GM19240 (cell line): ENCODE results near the genes CAPS2 and GLIPR1L2.

- RRBS: no CpG with 5 or more reads among the region's 5 CpGs
Measured at GRCh38 chr12:71651981-71653239, 11.2 kb downstream of the ZFC3H1 start.

DNA sequence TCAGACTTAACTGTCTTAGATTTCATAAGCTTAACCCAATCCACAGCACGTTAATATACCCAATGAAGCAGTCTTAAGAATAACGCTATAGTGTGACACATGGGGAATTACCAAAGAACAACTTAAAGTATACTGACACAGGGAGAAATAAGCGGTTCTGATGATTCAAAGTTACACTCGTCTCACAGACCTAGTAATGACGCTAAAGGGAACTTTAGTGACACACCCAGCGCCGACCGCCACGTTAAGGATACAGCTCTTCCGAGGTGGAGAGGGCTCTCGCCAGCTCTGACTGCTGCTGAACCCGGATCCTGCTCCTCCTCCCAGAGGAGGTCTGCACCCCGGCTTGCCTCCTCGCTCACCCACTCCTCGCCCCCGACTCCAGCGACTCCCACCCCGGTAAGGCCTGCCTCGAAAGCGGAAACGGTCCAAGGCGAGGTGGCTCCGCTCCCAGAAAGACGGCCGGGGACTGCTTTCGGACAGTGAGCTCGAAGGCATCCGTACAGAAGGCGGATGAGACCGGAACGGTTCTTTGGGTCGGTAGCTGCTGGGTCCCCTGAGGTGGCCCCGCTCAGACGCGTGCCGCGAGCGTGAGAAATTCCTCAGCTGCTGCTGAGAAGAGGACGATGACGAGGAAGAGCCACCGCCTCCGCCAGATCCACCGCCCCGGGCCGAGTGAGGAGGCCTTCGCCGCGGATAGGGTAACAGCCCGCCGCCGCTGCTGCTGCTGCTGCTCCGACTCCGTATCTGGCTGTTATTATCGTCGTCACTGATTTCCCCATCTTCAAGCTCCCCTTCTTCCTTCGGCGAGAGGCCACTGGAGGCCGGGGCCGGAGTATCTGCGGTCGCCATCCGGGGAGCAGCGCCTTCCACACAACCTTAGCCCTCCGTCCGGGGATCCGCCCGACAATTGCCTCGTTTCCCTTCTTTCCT lies 623 bp downstream of the ZFC3H1 start:
- RRBS: 2% methylated on average over 21 of the region's 68 CpGs

GRCh38 chr12:72272948-72273281 lies 745 bp downstream of the TRHDE start:
- RRBS: 14% methylated on average over 13 of the region's 37 CpGs

DNA sequence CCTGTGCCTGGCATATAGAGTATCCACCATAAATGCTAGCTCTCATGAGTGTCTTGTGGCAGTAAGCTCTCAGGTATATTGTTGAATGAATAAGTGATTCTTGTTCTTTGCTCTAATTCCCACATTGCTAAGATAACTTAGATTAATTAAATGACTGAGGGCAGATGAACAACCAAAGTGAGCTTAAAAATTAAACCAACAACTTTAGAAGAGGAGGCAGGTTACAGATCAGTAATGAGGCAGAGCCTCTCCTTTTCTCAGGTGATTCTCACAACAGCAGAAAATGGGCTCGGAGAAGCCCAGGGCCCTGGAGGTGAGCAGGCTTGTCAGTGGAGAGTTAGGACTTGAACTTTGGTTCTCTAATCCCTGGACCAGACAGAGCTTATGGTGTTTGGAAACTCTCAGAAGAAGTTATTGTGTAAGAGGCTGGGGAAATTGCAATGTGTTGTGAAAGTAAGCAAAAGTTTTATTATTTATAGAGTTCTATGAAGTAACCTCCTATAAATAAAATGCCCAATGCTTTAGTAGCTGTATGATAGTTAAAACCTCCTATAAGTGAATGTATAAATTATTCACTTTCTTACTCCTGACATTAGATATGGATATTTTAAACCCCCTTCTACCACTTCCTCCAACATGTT lies 2.8 kb downstream of the TRHDE start:
- RRBS: no CpG with 5 or more reads among the region's 1 CpG

GRCh38 chr12:74535657-74536011 lies 2.0 kb upstream of the ATXN7L3B start:
- RRBS: no CpG with 5 or more reads among the region's 5 CpGs

GRCh38 chr12:74586362-74587083 lies 48.9 kb downstream of the ATXN7L3B start:
- RRBS: no CpG with 5 or more reads among the region's 5 CpGs

- RRBS: no CpG with 5 or more reads among the region's 2 CpGs
Measured at GRCh38 chr12:74953425-74953896, 256.2 kb downstream of the KCNC2 start.

- RRBS: 2% methylated on average over 11 of the region's 40 CpGs
Measured at GRCh38 chr12:75329885-75330523, at the start of gene CAPS2. TSS of gene CAPS2 (minus strand) at chr12:75330324.

DNA sequence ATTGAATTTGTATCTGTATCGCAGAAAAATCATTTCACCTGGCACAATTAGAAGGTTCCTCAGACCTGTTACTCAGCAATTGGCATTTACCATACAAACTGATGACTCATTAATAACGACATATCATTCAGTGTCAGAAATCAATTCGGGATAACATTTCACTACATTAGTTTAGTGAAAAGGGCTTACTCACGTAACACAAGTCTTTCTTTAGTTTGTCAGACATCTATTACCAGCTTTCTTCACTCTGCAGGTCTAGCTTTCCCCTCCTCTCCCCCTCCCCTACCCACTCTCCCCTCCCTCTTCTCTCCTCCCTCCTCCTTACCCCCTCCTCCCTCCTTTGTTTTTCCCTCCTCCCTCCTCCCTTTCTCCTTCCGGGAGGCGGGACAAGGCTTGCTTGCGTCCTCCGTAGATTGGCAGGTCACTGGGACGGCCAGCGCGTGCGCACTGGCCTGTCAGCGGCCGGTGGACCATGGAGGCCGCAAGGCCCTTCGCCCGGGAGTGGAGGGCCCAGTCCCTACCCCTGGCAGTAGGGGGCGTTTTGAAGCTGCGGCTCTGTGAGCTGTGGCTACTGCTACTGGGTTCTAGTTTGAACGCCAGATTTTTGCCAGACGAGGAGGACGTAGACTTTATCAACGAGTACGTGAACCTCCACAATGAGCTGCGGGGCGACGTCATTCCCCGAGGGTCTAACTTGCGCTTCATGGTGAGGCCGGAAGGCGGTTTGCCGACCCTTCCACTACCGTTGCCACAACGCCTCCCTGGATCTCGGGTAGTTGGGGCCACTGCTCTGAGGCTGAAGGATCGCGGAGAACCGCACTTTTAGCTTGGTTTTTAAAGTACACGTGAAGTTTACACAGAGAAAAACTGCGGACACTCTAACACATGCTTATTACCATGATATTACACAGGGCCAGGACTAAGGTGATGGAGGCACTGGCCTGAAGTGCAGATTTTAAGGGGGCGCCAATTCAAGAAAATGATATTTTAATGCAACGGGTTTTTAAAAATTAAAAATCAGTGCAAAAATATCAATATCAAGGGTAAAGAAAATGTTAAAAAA lies at the start of gene GLIPR1L2:
GLIPR1L2 (plus strand) TSS at position 445 of the 1,063 bp plus-strand sequence.
- RRBS: 3% methylated on average over 10 of the region's 42 CpGs

DNA sequence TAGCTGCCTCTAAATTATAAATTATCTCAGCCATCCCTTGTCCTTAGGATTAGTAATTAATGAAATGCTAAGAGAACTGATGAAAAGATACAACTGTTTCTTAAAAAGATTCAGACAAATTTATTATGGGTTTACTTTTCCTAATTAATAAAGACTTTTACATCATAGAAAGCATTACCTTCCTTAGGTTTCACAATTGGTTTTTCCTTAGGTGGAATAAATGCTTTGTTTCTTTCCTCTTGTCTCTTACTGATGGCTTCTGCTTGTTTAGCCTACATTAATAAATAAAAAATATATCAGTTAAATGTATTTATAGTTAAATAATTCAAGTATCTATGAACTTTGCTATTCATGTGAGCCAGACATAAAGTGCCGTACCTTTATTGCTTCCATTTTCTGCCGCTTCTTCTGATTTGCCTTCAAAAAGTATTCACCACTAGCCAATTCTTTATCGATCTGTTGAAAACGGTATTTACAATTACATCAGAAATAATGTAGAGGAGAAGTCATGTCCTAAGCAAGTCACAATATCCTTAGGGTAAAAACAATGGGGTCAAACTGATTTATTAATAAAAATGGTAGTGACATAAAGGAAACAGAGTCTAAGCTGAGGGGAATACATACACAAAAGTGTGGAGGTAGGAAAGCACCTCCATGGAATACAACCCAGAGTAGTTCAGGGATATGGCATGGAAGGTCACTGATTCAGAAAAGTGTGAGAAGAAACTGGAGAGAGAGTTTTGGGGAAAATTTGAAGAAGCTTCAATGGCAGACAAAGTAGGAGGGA lies 9.7 kb downstream of the KRR1 start:
- RRBS: no CpG with 5 or more reads among the region's 4 CpGs

- RRBS: no CpG with 5 or more reads among the region's 3 CpGs
Measured at GRCh38 chr12:75660224-75660408, 148.7 kb upstream of the KRR1 start.

- RRBS: no CpG with 5 or more reads among the region's 7 CpGs
Measured at GRCh38 chr12:75704725-75705176, 193.3 kb upstream of the KRR1 start.

GRCh38 chr12:75720659-75721280 lies 209.4 kb upstream of the KRR1 start:
- RRBS: no CpG with 5 or more reads among the region's 4 CpGs

- RRBS: no CpG with 5 or more reads among the region's 7 CpGs
Measured at GRCh38 chr12:75732926-75733557, 221.6 kb upstream of the KRR1 start.

GRCh38 chr12:75825593-75826004 lies 258.9 kb downstream of the NAP1L1 start:
- RRBS: no CpG with 5 or more reads among the region's 2 CpGs

DNA sequence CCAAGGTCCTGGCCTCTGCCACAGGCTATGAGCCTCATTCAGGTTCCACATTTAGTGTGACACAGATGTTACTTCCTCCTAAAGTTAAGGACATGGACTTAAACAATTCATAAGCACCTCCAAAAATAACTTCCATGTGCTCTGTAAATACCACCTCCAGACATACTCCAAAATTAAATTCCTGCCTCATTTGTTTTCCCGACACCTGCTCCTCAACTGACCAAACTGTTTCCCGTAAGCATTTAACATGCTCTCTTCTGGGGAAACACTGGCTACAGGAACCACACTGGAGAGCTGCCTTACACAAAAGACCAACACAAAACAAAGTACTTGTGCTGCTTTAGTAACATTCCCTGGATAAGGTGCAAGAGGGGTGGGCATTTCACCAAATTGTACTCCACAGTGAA lies 110.0 kb downstream of the NAP1L1 start:
- RRBS: no CpG with 5 or more reads among the region's 2 CpGs

DNA sequence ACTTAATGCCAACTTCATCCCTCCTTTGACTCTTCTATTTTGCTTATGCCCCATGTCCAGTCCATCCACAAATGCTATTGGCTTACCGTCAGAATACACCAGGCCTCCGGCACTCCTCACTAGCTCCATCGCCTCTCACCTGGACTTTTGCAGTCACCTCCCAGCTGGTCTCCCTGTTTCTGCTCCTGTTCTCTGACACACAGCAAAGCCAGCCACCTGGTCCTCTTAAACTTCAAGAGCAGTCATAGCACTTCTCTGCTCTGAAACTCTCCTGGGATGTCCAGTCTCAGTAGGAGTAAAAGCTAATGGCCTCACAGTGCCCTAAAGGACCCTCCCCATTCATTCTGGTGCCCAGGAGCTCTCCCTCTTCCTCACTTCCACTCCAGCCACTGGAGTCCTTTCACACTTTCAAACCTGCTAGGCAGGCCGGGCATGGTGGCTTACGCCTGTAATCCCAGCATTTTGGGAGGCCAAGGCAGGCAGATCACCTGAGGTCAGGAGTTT lies 100.8 kb downstream of the NAP1L1 start:
- RRBS: no CpG with 5 or more reads among the region's 5 CpGs

DNA sequence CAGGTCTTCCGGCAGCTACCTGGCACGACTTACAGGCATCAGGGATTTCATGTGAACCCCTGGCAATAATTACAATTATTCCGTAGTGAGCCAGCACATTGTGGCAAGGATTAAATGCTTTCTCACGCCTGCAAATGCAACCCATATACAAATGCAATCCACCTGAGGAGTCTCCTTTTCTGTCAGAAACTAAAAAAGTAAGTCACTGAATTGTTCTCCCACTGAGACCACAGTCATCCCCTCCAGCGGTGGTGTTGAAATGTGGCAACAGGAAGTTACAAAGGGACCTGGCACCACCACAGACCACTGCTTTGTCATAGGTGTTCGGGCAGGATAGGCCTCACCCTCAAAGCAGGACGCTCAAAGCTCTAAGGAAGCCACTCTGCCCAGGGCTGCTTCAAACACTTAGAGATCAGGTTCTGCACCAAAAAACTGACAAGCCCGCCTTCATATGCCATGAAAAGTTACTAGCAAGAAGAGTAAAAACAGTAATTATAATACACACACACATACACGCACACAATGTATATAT lies 64.3 kb downstream of the NAP1L1 start:
- RRBS: no CpG with 5 or more reads among the region's 9 CpGs

- RRBS: 3% methylated on average over 9 of the region's 47 CpGs
Measured at GRCh38 chr12:76030441-76031220, 53.9 kb downstream of the NAP1L1 start.

- RRBS: no CpG with 5 or more reads among the region's 6 CpGs
Measured at GRCh38 chr12:76050143-76050863, 34.2 kb downstream of the NAP1L1 start.